Colic lymph node (tissue), 1 donor: ENCODE data around the gene ITPRID2.

- PRO-cap: no peak
These were observed 880 bp upstream of the TTN start for GRCh38 chr2:178808090-178808515.

- PRO-cap: no peak
These were observed 52.1 kb upstream of the TTN start for GRCh38 chr2:178859301-178859696.

- PRO-cap: no peak
These were observed 93.5 kb upstream of the CCDC141 start for GRCh38 chr2:179143377-179143907.

GRCh38 chr2:179274747-179275188, 10.1 kb upstream of the SESTD1 start:
- PRO-cap: no peak

- PRO-cap: no peak
These were observed 25.6 kb downstream of the CWC22 start for GRCh38 chr2:179981334-179982054.

DNA sequence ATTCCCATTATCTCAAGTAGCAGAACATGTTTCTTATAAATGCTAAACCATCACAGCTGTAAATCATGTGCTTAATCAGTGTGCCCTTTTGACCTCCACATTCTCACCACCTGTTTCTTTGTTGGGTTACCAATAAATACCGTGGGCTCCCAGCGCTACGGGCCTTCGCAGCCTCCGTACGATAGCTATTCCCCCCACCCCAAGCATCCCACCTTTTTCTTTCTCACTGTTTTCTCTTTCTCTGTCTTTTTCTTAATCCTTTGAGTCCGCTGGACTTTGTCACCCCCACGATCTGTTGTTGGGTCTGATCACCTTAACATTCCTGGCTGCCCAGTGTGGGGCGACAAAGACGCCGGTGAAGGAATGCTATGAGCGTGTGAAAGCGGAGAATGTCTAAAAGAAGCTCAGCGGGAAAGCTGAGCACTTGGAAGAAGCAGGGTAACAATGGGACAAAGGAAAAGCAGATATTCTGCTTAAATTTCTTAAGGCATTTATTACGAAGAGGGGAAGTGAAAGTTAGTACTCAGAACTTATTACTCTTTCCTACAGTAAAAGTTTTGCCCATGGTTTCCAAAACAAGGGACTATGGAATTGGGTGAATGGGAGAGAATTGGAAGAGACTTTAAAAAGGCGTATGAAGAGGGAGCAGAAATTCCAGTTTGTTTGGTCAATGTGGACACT, 49.7 kb upstream of the CWC22 start:
- PRO-cap: no peak

- PRO-cap: no peak
These were observed 107.2 kb upstream of the UBE2E3 start for GRCh38 chr2:180873159-180873687.

DNA sequence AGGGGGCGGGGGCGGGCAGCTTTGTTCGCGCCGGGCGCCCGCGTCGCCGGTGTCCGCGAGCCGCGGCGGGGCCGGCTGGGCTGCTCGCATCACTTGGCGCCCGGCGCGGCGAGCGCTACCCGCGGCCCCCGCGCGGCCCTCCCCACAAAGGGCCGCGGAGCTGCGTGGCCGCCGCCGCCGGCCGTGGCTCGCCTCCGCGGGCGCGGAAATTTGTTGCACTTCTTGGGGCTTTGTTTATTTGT, 551 bp downstream of the UBE2E3 start:
- PRO-cap: no peak

GRCh38 chr2:180981277-180981623, 845 bp downstream of the UBE2E3 start:
- PRO-cap: no peak

- PRO-cap: no peak
These were observed 33.8 kb downstream of the UBE2E3 start for GRCh38 chr2:181014121-181014711.

GRCh38 chr2:181054363-181055333, 74.2 kb downstream of the UBE2E3 start:
- PRO-cap: no peak

DNA sequence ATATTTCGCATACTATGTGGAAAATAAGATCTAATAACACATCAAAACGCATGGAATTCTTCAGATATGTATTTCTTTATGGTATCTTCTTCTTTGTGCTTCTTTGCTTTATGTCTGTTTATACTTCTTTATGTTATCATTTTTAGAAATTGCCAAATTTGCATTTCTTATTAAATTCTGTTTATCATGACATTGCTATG, 75.8 kb upstream of the ITGA4 start:
- PRO-cap: no peak

DNA sequence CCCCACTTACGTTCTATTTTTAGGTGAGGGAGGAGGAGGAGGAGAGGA, 176 bp upstream of the ITPRID2 start:
- PRO-cap: no peak

GRCh38 chr2:181891578-181892397, at the start of gene ITPRID2:
Gene ITPRID2, plus strand, starts transcription at chr2:181891730.
- PRO-cap: bidirectional peak, plus-strand start at chr2:181891730, minus-strand start at chr2:181891668; bidirectional peak, plus-strand start at chr2:181892198, minus-strand start at chr2:181892191; bidirectional peak, plus-strand start at chr2:181892354, minus-strand start at chr2:181892360

GRCh38 chr2:182408881-182409458, 17.9 kb downstream of the PDE1A start:
- PRO-cap: no peak

DNA sequence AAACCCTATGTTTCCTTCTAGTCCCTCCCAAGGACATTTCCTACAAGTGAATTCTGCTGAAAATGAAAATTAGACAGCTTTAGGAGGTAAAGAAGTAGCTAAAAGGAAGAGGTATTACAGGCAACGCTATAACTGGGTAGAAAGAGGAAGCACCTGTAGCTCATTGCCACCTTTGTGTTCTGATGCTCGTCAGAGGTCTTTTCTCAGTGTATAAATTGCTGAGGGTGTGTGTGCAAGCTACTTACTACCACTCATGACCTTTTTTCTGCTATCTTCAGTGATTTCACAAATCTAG, 1.4 kb downstream of the DNAJC10 start:
- PRO-cap: no peak

GRCh38 chr2:182867000-182867372, 549 bp upstream of the FRZB start:
- PRO-cap: no peak

DNA sequence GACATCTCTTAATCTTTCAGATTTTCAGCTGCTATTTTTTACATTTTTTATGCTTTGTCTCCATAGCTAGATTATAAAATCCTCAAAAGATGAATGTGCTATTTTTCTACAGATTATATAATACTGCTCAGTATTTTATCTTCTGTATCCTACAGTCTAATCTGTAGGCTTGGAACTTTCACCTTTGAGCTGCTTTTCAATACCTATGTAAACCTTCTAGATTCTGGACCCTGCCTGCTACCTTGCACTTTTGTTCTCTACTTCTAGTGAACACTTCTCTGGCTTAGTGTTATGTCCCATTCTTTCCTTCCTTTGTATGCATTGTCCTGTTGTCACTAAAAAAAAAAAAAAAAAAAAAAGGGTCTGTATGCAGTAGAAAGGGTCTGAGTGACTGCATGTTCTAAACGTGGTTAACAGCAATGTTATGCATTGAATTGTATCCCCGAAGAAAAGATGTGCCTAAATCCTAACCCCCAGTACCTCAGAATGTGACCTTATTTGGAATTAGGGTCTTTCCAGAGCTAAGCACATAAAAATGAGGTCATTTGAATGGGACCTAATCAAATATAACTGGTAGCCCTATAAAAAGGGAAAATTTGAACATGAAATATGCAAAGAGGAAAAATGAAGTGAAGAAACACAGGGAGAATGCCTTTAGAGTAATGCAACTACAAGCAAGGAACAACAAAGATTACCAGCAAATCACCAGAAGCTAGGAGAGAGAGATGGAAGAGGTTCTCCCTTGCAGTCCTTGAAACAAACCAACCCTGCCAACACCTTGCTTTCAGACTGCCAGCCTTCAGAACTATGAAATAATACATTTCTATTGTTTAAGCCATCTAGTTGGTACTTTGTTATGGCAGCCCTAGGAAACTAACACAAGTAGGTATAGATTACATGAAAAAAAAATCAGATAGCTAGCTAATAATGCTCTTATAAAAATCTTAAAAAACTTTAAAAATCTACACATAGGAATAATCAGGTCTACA, 64.0 kb downstream of the NCKAP1 start:
- PRO-cap: no peak

GRCh38 chr2:183078114-183078568, 406 bp upstream of the DUSP19 start:
- PRO-cap: no peak

DNA sequence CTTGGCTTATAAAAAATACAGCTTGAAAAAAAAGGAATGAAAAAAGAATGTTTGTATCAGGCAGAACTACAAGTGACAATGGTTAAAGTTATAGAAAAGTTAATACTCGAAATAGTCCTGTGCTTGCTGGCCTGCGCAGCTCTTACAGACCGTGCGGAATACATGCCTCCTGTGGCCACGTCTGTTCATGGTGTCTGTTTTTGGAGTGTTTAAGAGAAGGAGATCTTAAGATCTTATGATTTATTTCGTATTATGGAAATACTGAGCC, 846 bp downstream of the DUSP19 start:
- PRO-cap: no peak